ENCODE measurements around the genes PAFAH1B3 and PSG8.

DNA sequence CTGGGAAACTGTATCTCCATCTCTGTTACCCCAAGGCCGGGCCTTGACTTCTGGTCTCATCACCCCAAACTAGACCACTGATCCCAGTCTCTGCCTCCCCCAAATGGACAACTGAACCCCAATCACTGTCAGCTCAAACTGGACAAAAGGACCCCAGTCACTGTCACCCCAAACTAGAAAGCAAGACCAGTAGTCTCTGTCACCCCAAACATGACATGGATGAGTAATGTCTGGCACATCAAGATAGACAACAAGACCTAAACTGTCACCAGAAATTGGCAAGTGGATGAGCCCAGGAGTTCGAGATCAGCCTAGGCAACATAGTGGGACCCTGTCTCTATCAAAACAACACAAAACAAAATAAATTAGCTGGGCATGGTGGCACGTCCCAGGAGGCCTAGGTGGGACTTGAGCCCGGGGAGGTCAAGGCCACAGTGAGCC is 12.1 kb downstream of the RABAC1 start:
- PRO-cap, 4 experiments: no peak in any of the 4 experiments
- RAMPAGE, long total RNA, 4 experiments: no peak in any of the 4 experiments

DNA sequence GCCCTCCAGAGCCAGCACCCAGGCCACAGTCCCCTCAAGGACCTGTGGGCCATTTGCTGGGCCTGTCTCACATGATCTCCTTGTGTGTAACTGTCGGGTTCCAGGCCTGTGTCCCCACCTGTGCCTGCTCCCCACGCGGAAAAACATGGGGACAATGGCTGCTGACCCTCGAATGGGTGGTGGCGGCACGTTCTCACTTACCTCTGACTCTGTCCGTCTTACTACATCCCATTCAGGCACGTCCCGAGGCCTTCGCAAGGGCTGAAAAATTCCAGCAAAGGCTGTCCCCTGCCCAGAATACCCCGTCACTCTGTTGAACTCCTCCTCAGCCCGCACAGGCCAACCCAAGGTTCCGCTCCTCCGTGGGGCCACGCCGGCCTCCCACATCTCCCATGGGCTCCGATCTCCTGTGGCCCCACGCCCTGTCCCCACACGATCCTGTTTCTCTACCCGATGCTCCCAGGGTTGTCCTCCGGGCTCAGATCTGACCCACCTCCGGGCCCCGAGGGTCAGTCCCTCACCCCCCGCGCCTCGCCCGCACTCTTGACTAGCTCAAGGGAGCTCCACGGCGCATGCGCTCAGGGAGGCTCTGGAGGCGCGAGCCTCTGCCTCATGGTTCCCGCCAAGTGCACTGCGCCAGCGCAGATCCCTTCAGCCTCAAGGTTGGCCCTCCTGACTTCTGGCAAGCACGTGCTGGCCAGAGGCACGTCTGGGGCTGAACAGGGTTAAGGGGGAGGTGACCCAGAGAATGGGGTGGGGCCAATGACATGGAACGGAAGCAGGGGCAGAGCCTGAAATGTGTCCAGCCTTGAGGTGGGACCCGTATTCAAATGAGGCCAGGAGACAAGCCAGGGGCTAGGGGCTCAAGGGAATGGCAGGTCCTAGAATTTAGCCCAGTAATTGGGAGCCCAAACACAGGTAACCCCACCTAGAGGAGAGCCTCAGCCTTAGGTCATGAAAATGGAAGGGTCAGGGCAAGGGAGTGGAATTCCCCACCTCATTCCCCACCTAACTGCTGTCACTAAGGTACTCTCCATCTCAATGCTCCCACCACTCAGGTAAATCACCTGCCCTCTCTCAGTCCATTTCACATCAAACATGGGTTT is 20.9 kb downstream of the DEDD2 start:
- PRO-cap, 4 experiments: peak in 1 of 4 experiments; most common minus-strand start position 662 of the sequence (in 1)
- RAMPAGE, long total RNA, 4 experiments: no peak in any of the 4 experiments

DNA sequence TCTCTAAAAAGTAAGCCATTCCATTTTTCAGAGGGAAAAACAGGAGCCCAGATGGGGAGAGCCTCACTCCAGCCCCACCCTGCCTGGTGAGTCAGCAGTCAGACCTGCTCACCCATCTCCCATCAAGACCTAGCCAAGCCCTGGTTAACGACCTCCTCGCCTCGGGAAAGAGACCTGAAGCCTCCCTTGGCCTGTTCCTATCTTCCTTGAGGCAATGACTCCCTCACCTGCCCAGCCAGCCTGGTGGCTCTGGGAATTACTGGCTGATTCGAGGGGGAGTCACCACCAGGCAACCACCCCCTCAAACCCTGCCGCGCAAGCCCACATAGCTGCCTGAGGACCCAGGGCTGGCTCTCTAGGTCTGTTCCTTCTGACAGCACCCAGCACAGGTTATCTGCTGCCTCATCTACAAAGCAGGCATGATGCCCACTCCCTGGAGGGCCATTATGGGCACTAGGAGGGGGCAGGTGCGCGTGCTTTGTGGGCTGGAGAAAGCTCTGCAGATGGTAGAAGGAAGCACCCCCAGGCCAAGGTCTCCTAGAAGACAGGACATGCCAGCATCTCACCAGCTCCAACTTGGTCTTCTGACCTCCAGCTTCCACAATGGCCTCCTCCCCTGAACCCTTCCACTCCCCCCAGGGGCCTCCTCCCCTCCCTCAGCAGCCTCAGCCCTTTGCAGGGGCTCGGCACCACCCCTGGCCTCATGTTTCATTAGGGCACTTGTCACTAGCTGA is 10.5 kb downstream of the DEDD2 start:
- PRO-cap, 4 experiments: no peak in any of the 4 experiments
- RAMPAGE, long total RNA, 4 experiments: no peak in any of the 4 experiments

- PRO-cap, 4 experiments: no peak in any of the 4 experiments
- RAMPAGE, long total RNA, 4 experiments: no peak in any of the 4 experiments
These were observed 9.6 kb downstream of the DEDD2 start for GRCh38 chr19:42207655-42208473.

- PRO-cap, 4 experiments: peak in 1 of 4 experiments; most common plus-strand start chr19:42216730 (in 1)
- RAMPAGE, long total RNA, 4 experiments: no peak in any of the 4 experiments
These were observed 1.1 kb downstream of the DEDD2 start for GRCh38 chr19:42216371-42216800.

DNA sequence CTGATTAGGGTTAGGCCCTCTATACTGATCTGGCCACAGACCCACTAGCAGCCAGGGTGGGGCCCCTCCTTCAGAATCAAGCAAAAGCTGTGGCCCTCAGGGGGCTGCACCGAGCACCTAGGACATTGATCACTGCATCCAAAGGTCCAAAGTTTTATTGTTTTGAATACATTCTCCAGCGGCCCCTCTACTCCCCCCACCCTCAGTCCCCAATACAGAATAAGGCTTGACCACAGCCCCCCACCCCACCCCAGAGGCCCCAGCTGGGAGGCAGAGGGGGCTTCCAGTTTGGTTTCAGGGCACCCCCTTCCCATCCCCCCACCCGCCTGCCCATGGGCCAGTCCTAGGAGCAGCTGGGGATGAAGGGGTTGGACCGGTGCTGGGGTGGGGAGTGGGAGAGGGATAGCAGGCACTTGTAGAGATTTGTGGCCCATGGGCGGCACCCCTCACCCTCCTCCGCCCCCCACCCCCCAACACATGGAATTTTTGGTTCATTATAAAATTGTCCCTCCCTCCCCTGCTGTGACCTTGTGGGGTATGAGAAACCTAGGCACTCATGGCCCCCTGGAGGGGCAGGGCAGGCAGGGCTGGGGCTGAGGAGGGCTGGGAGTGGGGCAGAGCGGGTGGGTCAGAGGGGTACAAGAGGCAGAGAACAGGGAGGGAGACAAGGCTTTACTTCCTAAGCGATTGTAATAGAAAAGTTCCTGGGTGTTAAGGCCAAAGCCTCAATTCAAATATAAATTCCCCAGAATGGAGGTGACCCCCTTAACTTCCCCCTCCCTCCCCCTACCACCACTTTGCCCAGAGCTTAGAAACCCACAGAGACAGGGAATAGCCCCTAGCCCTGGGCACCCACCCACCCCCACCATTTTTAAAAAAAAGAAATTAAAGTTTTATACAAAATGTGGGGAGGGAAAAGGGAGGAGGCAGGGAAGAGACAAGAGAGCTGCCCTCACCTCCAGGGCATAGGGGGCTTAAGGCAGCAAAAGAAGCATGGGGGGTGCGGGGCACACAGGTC is 5.3 kb upstream of the GSK3A start:
- PRO-cap, 4 experiments: no peak in any of the 4 experiments
- RAMPAGE, long total RNA, 4 experiments: no peak in any of the 4 experiments

DNA sequence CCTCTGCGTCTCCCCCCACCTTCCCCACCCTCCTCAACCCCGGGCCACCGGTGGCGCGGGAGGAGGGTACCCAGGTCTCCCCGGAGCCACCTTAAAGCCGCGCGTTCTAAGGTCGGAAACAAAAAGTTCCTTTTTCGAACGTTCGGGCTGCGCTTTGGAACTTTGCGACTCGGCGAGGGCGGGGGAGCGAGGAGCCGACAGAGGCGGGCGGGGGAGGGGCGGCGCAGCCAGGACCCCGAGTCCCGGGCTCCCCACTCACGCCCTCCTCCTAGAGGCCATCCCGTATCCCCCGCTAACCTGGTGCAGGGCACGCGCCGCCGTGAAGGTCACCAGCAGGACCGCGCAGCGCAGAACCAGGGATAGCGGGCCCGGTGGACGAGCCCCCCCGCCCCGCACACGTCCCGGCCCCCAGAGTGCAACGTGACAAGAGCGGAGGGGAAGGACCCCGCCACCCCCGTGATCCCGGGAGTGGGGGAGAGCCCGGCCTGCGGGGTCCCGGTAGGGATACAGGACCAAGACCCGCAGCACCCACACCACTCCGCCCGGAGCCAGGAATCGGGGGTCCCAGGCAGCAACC is 600 bp downstream of the ERF start:
- PRO-cap, 4 experiments: peak in 4 of 4 experiments; most common plus-strand start position 200 of the sequence (in 4); most common minus-strand start position 128 of the sequence (in 4)
- RAMPAGE, long total RNA, 4 experiments: no peak in any of the 4 experiments

DNA sequence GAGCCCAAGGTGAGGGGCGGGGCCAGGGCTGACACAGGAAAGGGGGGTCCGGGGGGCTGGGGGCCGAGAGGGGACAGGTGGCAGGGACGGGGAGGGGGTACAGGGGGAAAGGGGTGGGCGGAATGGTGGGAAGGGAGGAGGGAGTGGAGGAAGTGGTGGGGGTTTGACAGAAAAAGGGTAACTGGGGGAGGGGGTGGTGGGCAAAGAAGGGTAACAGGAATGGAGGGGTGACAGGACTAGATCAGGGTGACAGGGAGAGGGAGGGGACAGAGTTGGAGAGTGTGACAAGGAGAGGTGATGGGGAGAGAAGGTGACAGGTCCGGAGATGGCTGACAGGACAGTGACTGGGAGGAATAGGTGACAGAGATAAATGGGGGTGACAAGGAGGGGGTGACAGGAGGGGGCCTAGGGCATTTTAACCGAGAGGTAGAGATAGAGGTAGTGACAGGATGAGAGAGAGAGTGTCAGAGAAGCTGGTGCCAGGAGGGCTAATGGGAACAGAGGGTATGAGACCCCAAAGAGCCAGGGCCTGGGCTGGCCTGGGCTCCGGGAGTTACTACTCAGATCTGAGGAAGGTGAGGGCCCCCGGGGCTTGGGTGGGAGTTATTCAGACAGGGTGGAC is 432 bp downstream of the CIC start:
- PRO-cap, 4 experiments: no peak in any of the 4 experiments
- RAMPAGE, long total RNA, 4 experiments: no peak in any of the 4 experiments

DNA sequence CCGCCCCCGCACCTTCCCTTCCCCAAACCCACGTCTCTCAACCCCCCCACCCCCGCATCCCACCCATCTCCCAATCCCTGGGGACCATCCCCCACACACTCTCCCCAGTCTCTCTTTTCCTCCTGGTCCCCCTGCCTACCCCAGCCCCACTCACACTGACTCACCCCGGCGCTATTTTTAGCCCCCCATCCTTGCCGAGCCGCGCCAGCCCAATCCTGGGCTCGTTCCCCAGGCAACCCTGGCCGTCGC is 11.7 kb downstream of the CIC start:
- PRO-cap, 4 experiments: no peak in any of the 4 experiments
- RAMPAGE, long total RNA, 4 experiments: no peak in any of the 4 experiments

- PRO-cap, 4 experiments: no peak in any of the 4 experiments
- RAMPAGE, long total RNA, 4 experiments: no peak in any of the 4 experiments
These were observed 12.8 kb downstream of the CIC start for GRCh38 chr19:42281704-42282395.

- PRO-cap, 4 experiments: peak in 4 of 4 experiments; most common plus-strand start chr19:42302771 (in 2); most common minus-strand start chr19:42302582 (in 3)
- RAMPAGE, long total RNA, 4 experiments: start-site peak on the plus strand in 1 of 4 experiments, at chr19:42302403-42302433 at its widest, 5 reads per replicate; start-site peak on the minus strand in 4 of 4 experiments, at chr19:42302429-42302804 at its widest, 15 to 46 reads per replicate
These were observed at the start of gene PAFAH1B3 for GRCh38 chr19:42302235-42303092. TSS of gene PAFAH1B3 (minus strand) at chr19:42302624.

GRCh38 chr19:42363559-42363986 is 26.5 kb downstream of the CNFN start:
- PRO-cap, 4 experiments: peak in 2 of 4 experiments; most common plus-strand start chr19:42363857 (in 1); most common minus-strand start chr19:42363760 (in 1)
- RAMPAGE, long total RNA, 4 experiments: no peak in any of the 4 experiments

DNA sequence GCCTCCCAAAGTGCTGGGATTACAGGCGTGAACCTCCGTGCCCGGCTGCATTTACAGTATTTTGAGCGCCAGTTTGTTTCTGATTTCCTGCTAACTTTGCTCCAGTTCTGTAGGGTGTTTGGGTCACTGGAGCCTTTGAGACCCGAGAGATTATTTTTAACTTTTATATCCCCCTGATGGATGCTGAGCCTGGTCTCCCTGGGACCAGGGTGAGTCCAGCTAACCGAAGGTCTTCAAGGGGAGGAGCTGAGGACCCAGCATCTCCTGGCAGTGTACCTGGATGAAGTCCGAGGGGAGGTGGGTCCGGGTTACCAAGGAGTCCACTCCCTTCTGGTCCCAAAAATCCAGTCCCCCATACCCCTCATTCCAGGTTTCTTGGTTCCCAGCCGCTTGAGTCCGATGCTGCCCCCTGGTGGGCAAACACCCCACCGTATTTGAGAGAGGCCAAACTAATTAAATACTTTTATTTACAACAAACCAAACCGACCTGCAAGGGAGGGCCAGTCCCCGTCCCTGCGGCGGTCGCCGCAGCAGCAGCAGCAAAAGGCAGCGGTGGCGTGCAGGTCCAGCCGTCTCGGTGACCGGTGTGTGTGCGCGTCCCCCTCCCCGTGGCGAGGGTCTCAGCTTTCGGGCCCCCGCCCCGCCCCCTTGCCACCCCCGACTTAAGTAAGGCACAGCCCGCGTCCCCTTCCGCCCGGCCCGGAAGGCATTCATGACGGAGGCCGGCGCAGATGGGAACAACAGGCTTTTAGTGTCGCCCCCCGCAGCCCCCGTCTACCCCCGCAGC is 11.2 kb upstream of the CNFN start:
- PRO-cap, 4 experiments: peak in 4 of 4 experiments; most common plus-strand start position 480 of the sequence (in 2); most common minus-strand start position 576 of the sequence (in 2)
- RAMPAGE, long total RNA, 4 experiments: no peak in any of the 4 experiments

DNA sequence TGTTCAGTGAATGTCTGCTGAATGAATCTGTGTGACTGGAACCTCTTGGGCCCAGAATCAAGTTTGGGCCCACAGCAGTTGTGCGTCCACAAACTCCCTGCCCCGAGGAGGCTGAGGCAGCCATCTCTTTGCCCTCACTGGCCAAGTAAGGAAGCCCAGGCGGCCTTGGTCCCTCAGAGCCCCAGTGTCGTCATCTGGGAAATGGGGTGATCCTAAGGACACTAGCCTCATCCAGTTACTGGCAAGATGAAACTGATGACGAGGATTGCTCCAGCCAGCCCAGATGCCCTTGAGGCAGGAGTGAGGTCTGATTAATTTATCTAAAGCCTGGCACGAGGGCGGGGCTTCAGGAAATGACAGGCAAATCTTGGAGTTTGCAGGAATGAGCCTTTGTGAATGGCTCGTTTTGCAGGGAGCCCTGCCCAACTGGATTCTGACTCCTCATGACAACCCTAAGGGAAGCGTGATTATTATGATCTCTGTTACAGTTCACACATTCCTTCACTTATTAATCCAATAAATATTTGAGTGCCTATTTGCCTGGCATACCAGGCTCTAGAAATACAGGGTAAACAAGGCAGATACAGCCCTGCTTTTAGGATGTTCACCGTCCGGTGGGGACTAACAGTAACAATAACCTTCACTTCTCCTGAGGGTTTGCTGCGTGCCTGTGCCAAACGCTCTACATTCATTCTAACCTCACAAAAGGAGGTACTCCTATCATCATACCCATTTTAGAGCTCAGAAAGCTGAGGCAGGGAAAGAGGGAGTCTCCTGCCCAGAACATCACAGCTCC is 5.5 kb downstream of the LIPE start:
- PRO-cap, 4 experiments: peak in 4 of 4 experiments; most common plus-strand start position 363 of the sequence (in 2); most common minus-strand start position 147 of the sequence (in 2)
- RAMPAGE, long total RNA, 4 experiments: no peak in any of the 4 experiments

DNA sequence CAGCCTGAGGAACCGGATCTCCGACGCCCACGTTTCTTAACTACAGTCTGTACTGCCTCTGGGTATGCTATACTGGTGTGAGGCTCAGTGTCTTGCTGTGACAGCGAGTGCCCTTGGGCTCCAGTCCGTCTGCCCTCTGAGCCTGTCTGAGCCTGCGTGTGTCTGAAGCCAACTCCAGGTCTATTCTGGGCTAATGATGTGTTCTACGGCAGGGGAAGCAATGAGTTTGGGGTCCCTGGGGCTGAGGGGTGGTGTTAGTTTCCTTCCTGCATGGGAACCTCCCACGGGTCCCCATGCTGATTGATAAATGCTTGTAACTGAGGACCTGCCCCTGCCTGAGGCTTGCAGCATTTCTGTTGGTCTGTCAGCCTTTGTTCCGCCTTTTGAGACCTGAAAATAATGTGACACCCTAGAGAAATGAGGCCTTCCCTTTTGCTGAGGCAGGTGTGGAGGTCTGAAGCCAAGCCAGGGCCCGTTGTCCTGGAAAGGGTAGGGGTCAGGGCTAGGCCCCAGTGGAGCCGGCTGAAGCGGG is 4.8 kb downstream of the LIPE start:
- PRO-cap, 4 experiments: peak in 2 of 4 experiments; most common plus-strand start position 435 of the sequence (in 2); most common minus-strand start position 131 of the sequence (in 2)
- RAMPAGE, long total RNA, 4 experiments: no peak in any of the 4 experiments

- PRO-cap, 4 experiments: no peak in any of the 4 experiments
- RAMPAGE, long total RNA, 4 experiments: no peak in any of the 4 experiments
These were observed at the start of gene PSG8 for GRCh38 chr19:42765424-42765900. TSS of gene PSG8 (minus strand) at chr19:42765678.

DNA sequence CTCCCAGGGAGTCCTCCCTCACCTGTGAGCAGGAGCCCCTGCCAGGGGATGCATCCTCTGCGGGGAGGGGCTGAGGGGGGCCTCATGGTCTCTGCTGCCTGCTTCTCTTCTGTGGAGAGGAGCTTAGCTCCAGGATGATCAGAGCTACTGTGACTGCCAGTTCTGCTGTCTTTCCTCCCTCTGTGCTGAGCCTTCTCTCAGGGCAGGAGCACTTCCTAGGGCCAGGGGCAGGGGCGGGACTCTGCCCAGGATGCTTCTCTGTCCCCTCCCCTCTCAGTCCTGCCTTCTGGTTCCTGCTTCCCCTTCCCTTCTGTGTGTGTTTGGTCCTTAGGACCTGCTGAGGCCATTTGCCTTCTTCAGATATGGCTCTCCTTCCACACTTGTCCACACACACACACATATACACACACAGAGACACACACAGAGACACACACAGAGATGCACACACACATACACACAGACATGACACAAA is 22.1 kb upstream of the CD177 start:
- PRO-cap, 4 experiments: peak in 1 of 4 experiments; most common minus-strand start position 187 of the sequence (in 1)
- RAMPAGE, long total RNA, 4 experiments: start-site peak on the minus strand in 4 of 4 experiments, centred at positions 178 to 196 of the sequence, 35 to 238 reads per replicate

DNA sequence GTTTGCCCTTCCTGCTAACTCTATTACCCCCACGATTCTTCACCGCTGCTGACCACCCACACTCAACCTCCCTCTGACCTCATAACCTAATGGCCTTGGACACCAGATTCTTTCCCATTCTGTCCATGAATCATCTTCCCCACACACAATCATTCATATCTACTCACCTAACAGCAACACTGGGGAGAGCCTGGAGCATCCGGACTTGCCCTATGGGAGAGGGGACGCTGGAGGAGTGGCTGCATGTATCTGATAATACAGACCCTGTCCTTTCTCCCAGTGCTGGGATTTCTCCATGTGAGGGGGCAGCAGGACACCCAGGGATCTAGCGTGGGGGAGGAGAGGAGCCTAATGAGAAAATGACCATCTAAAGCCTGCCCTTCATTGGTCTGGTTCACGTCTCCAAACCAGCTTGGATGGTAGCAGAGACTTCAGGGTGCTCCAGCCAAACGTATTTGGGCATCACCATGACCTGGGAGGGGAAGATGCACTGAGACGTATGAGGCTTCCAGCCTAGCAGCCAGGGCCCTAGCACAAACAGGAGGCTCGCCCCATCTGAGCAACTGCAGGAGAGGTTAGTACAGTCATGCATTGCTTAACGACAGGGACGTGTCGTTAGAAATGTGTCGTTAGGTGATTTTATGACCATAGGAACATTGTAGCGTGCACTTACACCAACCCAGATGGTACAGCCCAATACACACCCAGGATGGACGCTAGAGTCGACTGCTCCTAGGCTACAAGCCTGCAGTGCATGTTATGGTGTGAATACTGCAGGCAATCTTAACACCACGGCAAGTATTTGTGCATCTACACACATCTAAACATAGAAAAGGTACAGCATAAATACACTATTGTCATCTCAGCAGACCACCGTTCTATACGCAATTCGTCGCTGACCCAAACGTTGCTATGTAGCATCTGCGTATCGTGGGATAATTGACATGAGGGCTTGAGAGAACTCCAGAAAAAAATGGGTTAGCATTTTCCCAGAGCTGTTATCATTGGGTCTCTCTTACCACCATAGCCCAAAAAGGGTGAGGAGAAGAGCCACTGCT is 9.1 kb downstream of the CD177 start:
- PRO-cap, 4 experiments: no peak in any of the 4 experiments
- RAMPAGE, long total RNA, 4 experiments: start-site peak on the plus strand in 3 of 4 experiments, centred at positions 140 to 878 of the sequence, 15 to 177 reads per replicate

DNA sequence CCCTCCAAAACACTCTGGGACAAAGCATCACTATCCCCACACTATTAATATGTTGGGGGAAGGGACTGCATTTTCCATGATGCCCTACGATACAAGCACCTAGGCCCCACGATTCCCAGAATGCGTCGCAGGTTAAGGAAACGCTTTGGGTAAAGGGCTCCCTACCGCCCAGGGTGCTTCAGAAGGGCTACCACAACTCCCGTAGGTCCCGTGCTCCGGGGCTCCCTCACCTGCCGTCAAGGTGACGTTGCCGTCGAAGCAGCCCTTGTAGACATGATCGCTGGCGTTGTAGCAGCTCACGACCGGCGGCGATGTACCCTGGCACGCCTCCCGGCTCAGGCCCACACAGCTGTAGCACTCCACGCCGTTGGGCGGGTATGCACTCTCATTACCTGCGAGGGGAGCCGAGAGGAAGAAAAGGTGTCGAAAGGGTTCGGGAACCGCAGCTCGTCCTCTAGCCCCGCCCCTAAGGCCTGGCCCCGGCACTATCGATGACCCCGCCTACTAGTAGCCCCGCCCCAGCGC is 2.5 kb downstream of the LYPD3 start:
- PRO-cap, 4 experiments: peak in 4 of 4 experiments; most common minus-strand start position 452 of the sequence (in 4)
- RAMPAGE, long total RNA, 4 experiments: start-site peak on the minus strand in 3 of 4 experiments, centred at positions 438 to 462 of the sequence, 5 to 17 reads per replicate

GRCh38 chr19:43499129-43499594 is 5.4 kb downstream of the PHLDB3 start:
- PRO-cap, 4 experiments: no peak in any of the 4 experiments
- RAMPAGE, long total RNA, 4 experiments: no peak in any of the 4 experiments